Bronchus fibroblast of lung (primary cell): ENCODE results near the genes TMEFF1, CAVIN4, PLPPR1, CYLC2, ABCA1 and FSD1L.

- RAMPAGE, long total RNA = no peak
These were observed at the start of gene TMEFF1 for GRCh38 chr9:100472628-100473225. TMEFF1 (plus strand) TSS chr9:100473149.

DNA sequence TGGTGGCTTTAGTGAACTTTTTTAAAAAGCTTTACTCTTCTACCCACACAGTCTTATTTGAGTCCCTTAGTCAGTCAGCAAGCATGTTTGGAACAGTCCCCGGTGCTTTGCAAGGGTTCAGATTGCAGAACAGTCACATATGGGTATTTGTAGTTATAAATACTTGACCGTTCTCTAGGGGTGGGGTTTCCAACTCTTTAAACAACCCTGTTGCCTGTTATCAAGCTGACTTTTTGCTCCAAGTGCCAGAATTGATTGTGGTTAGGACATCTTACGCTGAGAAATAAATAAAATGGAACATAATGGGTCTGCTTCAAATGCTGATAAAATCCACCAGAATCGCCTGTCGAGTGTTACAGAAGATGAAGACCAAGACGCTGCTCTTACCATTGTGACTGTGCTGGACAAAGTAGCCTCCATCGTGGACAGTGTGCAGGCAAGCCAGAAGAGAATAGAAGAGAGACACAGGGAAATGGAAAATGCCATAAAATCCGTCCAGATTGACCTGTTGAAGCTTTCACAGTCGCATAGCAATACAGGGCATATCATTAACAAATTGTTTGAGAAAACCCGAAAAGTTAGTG is at the start of gene CAVIN4:
CAVIN4 (plus strand) TSS at position 228 of the 584 bp plus-strand sequence.
- RAMPAGE, long total RNA = no peak

DNA sequence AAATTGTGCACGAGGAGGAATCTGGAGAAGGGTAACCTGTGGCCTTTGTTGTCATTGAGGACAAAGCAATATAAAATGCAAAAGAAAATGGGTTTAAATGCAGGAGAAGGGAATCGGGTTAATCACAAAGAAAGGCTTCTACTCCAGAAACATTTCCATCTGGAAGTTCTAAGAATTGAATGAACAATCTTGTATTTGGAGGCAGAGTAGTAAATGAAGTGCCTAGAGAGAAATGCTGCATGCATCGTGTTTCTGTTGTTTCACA is 16.1 kb downstream of the CAVIN4 start:
- RAMPAGE, long total RNA = no peak

GRCh38 chr9:101028416-101029453 is at the start of gene PLPPR1:
PLPPR1 (plus strand) TSS chr9:101028727.
- RAMPAGE, long total RNA = no peak

GRCh38 chr9:101029938-101030286 is 1.4 kb downstream of the PLPPR1 start:
- RAMPAGE, long total RNA = no peak

- RAMPAGE, long total RNA = no peak
These were observed 17.1 kb downstream of the ALDOB start for GRCh38 chr9:101418360-101418995.

DNA sequence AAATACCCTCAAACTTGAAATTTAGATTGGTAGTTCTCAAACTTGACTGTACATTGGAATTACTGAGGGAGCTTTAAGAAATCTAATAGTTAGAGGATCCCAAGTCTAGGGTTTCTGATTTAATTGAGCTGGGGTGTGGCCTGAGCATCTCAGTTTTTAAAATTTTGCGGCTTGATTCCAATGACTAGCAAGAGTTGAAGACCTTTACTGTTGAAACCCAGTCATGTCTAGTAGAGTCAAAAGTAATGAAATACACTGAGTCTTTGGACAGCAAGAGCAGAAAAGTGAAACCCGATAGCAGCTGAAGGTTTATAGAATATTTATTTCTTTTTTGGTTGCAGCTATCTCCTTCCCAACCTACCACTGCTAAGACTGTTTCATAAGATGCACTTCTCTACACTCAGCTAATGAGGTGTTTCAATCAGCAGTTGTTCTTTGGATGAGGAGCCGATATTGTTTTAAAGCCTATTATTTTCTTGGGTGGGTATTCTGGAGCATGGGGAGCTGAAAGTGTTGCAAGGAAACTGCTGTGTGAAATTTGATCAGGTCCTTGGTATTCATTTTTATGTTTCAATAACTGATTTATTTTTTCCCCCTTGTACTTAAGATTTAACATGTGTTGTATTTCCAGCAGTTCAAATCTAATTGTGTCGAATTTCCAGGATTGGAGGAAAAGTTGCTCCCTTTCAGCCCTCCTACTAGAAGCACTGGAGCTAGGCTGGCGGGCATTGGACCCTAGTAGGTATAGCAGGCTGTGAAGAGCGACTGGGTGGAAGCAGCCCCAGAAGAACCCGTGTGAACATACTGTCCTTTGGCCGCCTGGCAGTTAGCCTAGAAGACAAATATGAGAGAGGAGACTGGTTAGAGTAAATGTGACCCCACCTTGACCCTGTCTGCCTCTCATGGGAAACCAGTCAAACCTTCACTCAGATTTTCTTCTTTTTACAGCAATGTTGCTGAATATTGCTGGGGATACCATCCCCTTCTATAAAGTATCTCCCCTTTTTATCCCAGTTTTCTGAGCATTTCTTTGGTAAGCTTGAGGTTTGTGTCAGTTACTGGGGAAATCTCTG is 14.2 kb downstream of the ALDOB start:
- RAMPAGE, long total RNA = no peak

- RAMPAGE, long total RNA = no peak
These were observed 10.9 kb downstream of the ALDOB start for GRCh38 chr9:101424369-101425301.

GRCh38 chr9:101428279-101428890 is 7.2 kb downstream of the ALDOB start:
- RAMPAGE, long total RNA = no peak

GRCh38 chr9:101487540-101488003 is 599 bp upstream of the PGAP4 start:
- RAMPAGE, long total RNA = no peak

GRCh38 chr9:102995152-102995561 is at the start of gene CYLC2:
CYLC2 (plus strand) TSS chr9:102995333.
- RAMPAGE, long total RNA = no peak

DNA sequence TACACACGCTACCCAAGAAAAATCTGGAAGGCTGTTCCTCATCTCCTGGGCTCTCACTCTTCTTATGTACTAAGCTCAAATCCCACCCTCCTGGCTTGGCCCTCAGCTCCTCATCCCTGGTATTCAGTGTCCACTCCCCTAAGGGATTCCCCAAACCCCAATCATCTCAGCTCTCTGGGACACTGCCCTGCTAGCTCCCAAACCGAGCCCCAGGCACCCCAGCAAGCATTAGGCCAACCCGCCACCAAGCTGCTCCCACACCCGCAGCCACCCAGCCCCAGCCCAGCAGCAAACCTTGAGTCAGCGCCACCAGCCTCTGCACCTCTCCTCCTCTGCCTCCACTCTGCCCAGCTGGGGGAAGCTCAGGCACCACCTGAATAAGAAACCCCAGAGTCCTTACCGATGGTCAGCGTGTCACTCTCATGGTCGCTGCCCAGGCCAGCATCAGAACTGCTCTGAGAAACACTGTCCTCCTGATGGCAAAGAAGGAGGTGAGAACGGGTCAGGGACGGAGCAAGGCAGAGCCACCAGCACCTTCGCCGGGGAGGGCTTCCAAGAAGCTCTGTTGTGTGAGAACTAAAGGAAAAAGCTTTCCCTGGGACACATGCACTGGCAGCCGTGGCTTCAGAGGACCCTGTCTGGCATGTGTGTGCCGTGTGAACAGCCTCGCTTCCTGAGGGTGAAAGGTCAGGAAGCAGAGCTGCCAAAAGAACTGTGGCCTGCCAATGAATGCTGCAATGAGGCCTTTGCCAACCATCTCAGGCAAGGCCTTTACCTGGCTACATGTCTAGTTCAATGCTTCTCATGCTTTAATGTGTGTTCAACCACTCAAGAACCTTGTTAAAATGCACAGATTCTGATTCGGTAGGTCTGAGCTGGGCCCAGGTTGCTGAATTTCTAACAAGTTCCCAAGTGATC is 53.3 kb downstream of the NIPSNAP3B start:
- RAMPAGE, long total RNA = no peak

- RAMPAGE, long total RNA = no peak
These were observed 58.9 kb downstream of the ABCA1 start for GRCh38 chr9:104868777-104869735.

DNA sequence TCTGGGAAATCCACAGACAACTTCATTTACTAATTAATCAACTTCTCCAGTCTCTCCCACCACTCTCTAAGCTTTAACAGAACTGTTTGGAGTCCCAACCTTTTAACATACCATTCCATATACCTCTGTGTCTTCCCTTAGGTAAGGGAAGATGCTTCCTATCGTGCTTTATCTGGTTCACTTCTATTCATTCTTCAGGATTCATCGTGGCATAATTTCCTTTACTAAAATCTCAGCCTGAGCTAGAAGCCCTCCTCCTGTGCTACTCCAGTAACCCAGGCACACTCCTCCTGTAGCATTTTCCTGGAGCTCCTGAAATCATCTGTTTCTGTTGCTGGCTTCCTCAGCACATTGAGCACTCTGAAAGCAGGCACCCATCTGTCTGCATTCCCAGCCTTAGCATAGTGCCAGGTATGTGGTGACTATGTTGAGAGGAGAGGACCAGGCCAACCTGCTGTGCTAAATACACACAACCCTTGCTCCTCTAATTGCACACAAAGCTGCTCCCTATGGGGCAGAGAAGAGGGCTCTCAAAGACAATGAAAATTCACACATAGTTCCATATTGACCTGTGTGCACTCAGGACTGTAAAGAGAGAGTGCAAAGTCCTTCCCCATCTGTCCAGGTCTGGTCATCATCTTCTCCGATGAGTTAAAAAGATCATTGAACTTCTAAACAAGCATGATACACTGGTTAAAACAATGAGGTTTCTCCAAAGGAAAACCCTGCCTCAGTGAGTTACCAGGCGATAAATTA is 38.5 kb downstream of the ABCA1 start:
- RAMPAGE, long total RNA = no peak

DNA sequence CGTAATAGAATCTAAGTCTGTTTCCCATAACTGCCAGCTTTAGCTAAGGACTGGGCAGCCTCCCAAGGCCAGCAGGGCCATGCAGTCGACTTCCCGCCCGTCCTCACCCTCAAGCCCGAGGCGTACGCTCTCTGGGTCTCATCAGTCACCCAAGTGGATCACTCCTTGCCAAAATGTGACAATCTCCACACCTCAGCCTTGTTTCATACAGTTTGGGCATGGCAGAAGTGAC is 20.3 kb downstream of the ABCA1 start:
- RAMPAGE, long total RNA = no peak

- RAMPAGE, long total RNA = no peak
These were observed 798 bp downstream of the ABCA1 start for GRCh38 chr9:104927082-104927632.

GRCh38 chr9:104927900-104928747 is at the start of gene ABCA1:
ABCA1 (minus strand) TSS chr9:104928155.
- RAMPAGE, long total RNA = no peak

DNA sequence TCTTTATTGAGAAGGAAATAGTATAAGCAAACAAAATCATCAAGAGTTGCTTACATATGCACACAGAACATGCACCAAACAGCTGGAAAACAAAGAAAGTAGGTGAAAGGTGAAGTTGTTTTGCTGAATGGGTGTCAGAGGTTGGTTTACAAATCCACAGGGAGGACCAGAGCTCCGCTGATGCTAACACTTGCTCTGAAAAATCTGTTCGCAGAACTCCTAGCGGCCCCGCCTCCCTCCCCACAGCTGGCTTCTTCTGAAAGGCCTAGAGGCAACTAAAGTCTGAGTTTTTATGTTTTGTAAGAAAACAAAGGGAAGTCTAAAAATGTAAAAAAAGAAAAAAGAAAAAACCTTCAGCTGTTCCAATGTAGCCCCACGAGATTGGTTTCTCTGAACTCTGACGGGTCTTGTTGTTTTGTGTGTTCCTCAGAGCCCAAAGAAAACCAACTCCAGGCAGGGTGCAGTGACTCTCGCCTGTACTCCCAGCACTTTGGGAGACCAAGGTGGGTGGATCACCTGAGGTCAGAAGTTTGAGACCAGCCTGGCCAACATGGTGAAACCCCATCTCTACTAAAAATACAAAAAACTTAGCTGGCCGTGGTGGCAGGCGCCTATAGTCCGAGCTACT is 105.8 kb upstream of the SLC44A1 start:
- RAMPAGE, long total RNA = no peak

DNA sequence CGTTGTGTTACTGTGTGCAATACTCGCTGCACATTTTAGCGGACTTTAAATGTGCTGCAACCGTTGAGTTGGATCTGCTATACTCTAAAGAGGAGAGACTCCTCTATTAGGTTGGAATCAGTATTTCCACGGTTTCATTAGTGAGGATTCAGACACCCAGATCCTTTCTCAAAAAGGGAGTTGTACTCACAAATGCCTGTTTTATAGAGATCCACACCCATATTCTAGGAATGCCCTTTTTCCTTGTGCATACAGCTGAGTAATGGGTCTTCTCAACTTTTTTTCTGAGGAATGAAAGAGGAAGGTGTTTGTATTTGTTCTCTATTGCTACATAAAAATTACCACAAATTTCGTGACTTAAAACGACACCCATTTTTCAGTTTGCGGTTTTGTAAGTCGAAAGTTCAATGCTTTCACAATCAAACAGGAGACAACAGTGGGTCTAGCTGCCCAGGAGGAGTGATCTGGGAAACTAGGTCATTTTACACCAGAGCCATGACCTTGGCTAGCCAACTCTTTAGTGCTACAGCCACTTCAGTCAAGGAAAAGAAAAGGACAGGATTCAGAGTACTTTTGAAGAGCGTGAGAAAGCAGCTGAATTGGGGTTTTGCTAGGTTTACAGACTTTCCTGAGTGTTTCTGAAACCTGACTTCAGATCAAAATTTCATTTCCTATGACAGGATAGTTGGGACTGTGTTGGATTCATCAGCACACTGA is 52.7 kb upstream of the SLC44A1 start:
- RAMPAGE, long total RNA = no peak

- RAMPAGE, long total RNA = start-site peak on the plus strand at chr9:105448092-105448138, 9 and 13 reads in 2 replicates
These were observed at the start of gene FSD1L for GRCh38 chr9:105447598-105448975. FSD1L (plus strand) TSS chr9:105448034.